LNCaP clone FGC (cell line): ENCODE measurements around the genes AP1S1 and POLR2J.

DNA sequence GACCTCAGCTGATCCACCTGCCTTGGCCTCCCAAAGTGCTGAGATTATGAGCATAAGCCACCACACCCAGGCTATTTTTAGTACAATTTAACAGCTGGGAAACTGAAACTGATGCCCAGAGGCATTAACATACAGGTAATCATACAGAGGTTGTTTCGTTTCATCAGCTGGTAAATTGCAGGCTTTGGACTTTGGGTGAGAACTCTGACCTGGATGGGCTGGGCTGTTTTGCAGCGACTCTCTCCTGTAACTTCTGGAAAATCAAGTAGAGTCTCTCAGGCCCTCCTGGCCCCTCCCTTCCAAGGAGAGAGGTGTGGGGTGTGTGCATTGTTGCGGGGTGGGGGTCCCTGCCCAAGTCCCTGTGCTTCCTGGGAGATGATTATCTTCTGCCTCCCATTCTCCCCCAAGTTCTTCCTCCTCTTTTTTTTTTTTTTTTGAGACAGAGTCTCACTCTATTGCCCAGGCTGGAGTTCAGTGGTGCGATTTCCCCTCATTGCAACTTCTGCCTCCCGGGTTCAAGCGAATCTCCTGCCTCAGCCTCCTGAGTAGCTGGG lies 6.4 kb upstream of the ACHE start:
- RRBS, 2 experiments, result no CpG with 5 or more reads among the region's 6 CpGs

GRCh38 chr7:100910254-100911010 lies 14.7 kb upstream of the ACHE start:
- RRBS, 2 experiments, result no CpG with 5 or more reads among the region's 11 CpGs

DNA sequence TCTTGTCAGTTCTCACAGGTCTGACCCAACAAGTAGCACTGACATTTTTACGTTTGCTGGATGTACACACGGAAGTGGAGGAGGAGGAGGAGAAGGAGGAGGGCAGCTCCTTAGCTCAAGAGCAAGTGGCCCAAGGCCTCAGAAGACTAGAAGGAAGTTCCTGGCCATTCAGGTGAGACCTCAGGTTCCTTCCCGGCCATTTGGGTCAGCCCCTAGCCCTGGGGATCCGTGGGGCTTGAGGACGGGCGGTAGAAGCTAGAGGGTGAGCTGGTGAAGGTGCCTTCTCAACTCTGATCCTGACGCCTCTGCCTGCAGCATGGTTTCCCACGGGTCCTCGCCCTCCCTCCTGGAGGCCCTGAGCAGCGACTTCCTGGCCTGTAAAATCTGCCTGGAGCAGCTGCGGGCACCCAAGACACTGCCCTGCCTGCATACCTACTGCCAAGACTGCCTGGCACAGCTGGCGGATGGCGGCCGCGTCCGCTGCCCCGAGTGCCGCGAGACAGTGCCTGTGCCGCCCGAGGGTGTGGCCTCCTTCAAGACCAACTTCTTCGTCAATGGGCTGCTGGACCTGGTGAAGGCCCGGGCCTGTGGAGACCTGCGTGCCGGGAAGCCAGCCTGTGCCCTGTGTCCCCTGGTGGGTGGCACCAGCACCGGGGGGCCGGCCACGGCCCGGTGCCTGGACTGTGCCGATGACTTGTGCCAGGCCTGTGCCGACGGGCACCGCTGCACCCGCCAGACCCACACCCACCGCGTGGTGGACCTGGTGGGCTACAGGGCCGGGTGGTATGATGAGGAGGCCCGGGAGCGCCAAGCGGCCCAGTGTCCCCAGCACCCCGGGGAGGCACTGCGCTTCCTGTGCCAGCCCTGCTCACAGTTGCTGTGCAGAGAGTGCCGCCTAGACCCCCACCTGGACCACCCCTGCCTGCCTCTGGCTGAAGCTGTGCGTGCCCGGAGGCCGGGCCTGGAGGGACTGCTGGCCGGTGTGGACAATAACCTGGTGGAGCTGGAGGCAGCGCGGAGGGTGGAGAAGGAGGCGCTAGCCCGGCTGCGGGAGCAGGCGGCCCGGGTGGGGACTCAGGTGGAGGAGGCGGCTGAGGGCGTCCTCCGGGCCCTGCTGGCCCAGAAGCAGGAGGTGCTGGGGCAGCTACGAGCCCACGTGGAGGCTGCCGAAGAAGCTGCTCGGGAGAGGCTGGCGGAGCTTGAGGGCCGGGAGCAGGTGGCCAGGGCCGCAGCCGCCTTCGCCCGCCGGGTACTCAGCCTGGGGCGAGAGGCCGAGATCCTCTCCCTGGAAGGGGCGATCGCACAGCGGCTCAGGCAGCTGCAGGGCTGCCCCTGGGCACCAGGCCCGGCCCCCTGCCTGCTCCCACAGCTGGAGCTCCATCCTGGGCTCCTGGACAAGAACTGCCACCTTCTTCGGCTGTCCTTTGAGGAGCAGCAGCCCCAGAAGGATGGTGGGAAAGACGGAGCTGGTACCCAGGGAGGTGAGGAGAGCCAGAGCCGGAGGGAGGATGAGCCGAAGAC lies 2.3 kb downstream of the TRIM56 start:
- RRBS, 2 experiments, result 92 to 93% methylated on average over 32 of the region's 78 CpGs

- RRBS, 2 experiments, result no CpG with 5 or more reads among the region's 5 CpGs
Observed at GRCh38 chr7:101094401-101094663, 9.1 kb downstream of the TRIM56 start.

GRCh38 chr7:101096904-101097762 lies 11.9 kb downstream of the TRIM56 start:
- RRBS, 2 experiments, result no CpG with 5 or more reads among the region's 10 CpGs

DNA sequence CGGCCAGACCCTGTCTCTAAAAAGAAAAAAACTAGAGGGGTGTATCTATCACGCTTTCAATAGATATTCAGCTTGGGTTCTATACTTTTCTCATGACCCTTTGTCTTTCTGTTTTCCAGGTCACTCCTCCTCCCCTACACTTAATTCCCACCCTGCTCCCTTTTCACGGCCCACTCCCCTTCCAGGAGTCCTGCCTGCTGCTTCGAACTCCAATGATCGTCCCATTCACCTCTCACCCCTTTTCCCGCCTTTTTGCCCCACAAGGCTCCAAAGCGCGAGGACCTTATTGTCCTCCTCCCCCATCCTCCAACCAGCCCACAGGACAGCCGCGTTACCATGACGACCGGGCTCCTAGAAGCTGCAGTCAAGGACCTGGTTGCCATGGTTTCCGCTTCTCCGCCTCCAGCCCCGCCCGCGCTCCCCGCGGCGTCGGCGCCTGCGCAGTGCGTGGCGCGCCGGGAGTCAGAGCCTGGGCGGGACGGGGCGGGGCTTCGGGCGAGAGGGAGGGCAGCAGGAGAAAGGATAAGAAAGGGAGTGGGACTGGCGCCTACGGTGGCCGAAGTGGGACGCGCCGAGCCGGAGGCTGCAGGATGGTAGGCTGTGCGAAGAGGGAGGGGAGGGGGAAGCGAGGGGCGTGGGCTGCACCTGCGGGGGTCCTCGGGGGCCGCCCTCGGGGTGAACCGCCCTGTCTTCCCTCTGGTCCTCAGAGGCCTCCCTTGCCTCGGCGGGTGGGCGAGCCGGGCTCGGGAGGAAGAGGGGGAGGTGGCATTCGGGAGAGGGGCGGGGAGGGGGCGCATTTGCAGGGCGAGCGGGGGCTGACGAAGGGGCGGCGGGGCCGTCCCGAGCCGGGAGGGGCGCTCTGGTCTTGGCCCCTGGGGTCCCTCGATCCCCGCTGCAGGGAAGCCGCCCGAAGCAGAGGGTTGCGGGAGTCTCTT lies at the start of gene AP1S1:
TSS of gene AP1S1 (plus strand) at position 552 of the 935 bp plus-strand sequence.
- RRBS, 2 experiments, result 1 to 3% methylated on average over 14 to 20 of the region's 69 CpGs

- RRBS, 2 experiments, result no CpG with 5 or more reads among the region's 3 CpGs
Observed at GRCh38 chr7:101235508-101235722, 2.2 kb downstream of the CLDN15 start.

DNA sequence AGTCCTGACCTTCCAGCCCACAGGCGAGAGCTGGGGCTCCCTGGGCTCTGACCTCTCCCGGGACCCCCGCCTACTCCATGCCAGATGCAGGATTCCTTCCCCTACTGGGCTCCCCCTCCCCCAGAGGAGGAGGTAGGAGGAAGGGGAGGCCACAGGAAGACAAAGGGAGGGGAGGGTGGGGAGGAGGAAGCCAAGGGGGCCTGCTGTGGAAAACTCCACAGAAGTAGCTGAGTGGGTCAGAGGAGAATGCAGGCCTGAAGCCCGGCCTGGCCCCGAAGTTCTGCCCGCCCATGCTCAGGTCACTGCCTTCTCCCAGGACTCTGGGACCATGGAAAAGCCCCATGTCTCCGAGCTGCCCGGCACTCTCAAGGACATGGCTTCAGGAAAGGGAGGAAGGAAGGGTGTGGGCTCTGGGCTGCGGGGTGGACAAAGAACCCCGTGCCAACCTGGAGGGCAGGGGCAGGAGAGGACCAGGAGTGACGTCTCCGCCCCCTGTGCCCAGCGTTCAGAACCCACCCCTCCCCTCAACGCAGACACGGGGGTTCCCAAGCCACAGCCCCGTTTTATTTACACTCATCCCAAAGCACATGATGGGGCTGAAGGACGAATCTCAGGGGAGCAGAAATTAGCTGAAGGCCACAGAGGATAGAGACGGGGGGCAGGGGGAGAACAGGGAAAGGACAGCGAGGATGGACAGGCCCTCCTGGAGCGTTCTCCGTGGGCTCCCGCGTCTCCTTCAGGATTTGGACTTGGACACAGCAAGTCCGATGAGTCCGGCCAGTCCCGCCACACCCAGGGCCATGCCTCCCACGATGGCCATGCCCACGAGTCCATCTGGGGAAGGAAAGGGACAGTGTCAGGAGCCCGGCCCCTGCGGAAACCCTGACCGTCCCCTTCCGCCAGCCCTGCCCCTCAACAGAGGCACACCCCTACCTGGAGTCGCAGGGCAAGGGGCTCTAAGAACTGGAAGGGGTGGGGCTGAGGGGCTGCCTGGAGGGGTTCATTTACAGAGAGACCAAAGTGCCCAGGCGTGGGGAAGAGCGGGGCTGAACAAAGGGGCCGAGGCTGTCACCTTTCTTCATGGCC lies 1.8 kb upstream of the CLDN15 start:
- RRBS, 2 experiments, result 82 to 83% methylated on average over 2 to 7 of the region's 36 CpGs

DNA sequence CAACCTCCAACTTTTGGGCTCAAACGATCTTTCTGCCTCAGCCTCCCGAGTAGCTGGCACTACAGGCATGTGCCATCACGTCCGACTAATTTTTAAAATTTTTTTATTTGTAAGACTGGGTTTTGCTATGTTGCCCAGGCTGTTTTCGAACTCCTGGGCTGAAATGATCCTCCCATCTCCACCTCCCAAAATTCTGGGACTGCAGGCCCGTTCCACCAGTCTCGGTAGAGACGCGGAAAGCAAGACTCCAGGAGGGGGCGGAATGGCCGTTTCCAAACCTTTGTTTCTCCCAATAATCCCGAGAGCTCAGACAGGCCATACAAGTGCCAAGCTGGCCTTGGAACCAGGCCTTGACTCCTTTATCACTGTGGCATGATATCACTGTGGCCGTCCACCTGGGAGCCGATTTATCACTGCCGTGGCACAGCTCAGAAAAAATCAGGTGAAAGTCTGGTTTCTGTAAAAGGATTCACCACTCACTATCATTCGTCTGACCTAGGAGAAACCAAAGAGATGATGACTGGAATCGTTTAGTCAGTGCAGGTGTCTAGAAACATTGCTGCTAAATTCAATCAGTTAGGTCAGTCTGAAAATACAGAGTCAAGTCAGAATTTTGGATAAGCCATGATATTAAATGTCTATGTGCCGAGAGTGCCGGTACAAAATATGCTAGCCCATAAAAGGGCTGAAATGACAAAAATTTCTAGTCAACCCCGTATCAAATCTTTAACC lies 565 bp upstream of the IFT22 start:
- RRBS, 2 experiments, result no CpG with 5 or more reads among the region's 20 CpGs

- RRBS, 2 experiments, result 77 to 82% methylated on average over 5 of the region's 22 CpGs
Observed at GRCh38 chr7:101598197-101598915, 30.7 kb downstream of the MYL10 start.

DNA sequence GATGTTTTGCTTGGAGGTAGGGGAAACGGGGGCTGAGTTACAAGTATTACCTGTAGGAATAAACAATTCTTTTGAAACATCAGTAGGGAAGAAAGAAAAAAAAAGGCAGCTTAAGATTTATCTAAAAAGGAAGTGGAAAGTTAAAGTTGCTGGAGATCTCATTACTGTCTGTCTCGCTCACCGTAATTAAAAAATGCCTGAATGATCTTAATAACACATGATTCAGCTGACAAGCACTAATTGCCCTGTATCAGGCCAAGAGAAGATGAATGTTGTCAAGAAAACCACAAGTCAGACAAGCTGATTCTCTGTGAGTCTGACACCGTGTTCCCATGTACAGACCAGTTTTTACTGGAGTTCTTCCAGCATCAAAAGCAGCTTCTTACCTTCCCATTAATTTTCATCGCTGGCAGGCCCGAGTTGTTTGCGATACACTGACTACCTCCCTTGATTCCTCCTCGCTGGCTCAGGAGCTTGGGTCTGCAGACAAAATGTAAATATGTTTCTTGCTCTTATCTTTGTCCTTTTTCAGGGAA lies 63.7 kb downstream of the CUX1 start:
- RRBS, 2 experiments, result no CpG with 5 or more reads among the region's 8 CpGs

DNA sequence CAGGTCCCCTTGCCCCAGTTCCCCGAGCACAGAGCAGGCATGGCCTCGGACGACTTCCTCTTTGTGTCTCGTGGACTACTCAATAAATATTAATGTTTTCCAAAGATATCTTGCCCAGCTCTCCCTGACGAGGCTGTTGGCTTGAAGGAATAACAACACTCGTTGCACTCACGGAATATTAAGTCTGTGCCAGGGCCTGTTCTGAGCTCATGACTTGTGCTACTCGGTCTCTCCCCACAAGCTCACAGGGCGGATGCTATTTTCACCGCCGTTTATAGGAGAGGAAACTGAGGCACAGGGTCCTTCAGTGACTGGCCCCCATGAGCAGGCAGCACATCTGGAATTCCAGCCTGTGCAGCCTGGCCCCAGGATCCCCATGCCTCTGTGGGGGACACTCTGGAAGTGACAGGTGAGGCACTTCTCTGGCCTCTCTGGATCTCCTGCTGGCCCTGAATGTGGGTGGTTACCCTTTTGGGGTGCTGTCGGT lies 68.3 kb downstream of the CUX1 start:
- RRBS, 2 experiments, result no CpG with 5 or more reads among the region's 12 CpGs

- RRBS, 2 experiments, result no CpG with 5 or more reads among the region's 15 CpGs
Observed at GRCh38 chr7:101902787-101903452, 85.5 kb downstream of the CUX1 start.

- RRBS, 2 experiments, result no CpG with 5 or more reads among the region's 17 CpGs
Observed at GRCh38 chr7:101911829-101912649, 94.6 kb downstream of the CUX1 start.

DNA sequence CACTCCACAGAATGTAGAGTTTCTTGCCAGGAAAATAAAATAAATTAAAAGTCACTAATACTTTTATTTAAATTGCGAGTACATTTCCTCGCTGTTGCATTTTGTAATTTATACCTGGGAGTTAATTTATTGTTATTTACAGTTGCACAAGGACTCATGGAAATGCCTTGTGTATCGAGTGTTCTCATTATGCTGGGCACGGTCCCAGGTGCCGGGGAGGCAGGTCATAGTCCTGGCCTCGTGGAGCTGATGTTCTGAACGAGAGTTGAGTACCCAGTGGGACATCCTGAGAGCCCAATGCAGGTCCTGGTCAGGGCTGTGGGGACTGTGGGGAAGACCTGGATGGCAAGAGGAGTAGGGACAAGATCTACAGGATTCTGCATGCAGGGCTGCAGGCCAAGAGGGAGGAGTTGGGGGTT lies 127.9 kb downstream of the CUX1 start:
- RRBS, 2 experiments, result no CpG with 5 or more reads among the region's 7 CpGs

DNA sequence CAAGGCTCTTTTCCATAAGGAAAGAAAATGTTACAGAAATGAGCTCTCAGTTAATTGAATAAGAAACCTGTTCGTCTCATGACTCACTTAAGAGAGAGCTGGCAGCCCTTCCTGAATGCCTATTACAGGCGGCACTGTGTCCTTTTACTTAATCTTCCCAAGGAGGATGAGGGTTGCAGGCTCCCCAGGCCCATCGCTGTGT lies 168.8 kb downstream of the CUX1 start:
- RRBS, 2 experiments, result no CpG with 5 or more reads among the region's 3 CpGs

- RRBS, 2 experiments, result no CpG with 5 or more reads among the region's 20 CpGs
Observed at GRCh38 chr7:102140689-102141570, 145.7 kb upstream of the SH2B2 start.

GRCh38 chr7:102470250-102470806 lies 5.5 kb downstream of the LRWD1 start:
- RRBS, 2 experiments, result no CpG with 5 or more reads among the region's 15 CpGs

GRCh38 chr7:102478674-102479357 lies at the start of gene POLR2J:
Gene POLR2J, minus strand, starts transcription at chr7:102478922.
- RRBS, 2 experiments, result no CpG with 5 or more reads among the region's 56 CpGs

DNA sequence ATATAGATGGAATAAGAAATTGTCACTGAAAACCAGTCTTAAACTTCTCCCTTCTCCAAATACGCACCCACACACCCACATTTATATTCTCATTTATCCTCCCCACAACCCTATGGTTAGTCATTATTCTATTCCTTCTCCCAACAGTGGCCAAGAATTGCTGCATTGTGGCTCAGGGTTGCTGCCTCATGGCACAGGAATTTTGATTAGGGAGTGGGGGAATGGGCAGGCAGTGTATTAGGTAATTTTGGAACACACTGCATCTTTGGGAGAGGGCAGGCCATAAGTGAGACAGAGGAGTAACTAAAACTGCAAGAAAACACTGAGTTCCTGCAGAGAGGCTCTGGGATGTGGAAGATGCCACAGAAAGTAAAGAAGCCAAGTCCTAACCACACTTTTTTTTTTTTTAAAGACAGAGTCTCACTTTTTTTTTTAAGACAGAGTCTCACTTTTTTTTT lies 35.7 kb downstream of the NAPEPLD start:
- RRBS, 2 experiments, result no CpG with 5 or more reads among the region's 1 CpG